ENCODE results near the genes NOL11 and C17orf58.

- RRBS, result no CpG with 5 or more reads among the region's 10 CpGs
CAGE:
- cytosol, long polyA plus RNA, result no peak
- long polyA plus RNA, result no peak
- nucleus, long polyA plus RNA, result no peak
Observed at GRCh38 chr17:66533625-66534075, 231.2 kb downstream of the PRKCA start.

DNA sequence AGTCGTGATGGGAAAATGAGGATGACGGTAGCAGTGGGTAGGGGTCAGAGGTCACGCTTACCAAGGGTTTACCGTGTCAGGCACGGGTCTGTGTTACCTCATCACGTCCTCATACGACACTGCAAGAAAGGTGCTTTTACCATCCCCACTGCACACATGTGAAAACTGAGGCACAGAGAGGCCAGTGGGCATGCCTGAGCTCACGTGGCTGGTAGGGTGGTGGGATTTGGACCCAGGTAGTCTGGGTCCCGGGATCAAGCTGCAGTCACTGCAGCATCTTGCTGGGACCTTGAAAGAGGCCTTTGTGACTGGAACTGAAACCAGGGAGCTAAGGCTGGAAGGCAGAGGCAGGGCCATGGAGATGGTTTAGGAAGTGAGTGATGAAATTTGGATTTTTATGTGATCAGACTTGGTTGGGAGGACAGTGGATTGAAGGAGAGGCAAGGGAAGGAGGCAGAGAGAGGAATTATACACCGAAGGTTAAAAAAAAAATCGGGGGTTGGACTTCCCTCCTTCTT, 255.5 kb upstream of the CACNG5 start:
- RRBS, result no CpG with 5 or more reads among the region's 11 CpGs
CAGE:
- cytosol, long polyA plus RNA, result no peak
- long polyA plus RNA, result no peak
- nucleus, long polyA plus RNA, result no peak

DNA sequence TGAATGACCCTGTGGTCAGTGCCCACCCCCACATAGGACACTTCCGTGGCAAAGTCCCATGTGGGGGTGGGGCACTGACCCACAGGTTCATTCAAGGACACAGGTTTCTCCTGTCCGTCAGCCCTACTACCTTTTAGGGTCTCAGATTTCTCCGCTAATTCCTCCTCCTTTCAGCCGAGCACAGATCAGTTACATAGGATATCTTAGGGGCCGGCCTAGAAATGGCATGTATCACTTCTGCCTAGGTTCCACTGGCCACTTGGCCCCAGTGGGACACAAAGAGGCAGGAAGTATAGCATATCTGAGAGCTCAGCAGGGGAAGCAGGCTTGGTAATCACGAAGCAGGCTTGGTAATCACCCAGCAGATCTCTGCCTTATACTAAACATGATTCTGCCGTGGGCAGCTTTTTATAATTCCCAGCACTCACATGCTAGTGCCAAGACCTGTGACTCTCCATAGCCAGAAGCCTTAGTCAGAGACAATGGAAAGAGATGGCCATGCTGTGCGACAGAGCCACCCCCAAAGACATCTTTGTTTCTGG, 59.7 kb upstream of the CACNG5 start:
- RRBS, result no CpG with 5 or more reads among the region's 8 CpGs
CAGE:
- cytosol, long polyA plus RNA, result no peak
- long polyA plus RNA, result no peak
- nucleus, long polyA plus RNA, result no peak

GRCh38 chr17:66982016-66982324, 17.5 kb downstream of the CACNG4 start:
- RRBS, result no CpG with 5 or more reads among the region's 10 CpGs
CAGE:
- cytosol, long polyA plus RNA, result no peak
- long polyA plus RNA, result no peak
- nucleus, long polyA plus RNA, result no peak

- RRBS, result no CpG with 5 or more reads among the region's 5 CpGs
CAGE:
- cytosol, long polyA plus RNA, result no peak
- long polyA plus RNA, result no peak
- nucleus, long polyA plus RNA, result no peak
Observed at GRCh38 chr17:67056505-67056852, 12.1 kb downstream of the CACNG1 start.

DNA sequence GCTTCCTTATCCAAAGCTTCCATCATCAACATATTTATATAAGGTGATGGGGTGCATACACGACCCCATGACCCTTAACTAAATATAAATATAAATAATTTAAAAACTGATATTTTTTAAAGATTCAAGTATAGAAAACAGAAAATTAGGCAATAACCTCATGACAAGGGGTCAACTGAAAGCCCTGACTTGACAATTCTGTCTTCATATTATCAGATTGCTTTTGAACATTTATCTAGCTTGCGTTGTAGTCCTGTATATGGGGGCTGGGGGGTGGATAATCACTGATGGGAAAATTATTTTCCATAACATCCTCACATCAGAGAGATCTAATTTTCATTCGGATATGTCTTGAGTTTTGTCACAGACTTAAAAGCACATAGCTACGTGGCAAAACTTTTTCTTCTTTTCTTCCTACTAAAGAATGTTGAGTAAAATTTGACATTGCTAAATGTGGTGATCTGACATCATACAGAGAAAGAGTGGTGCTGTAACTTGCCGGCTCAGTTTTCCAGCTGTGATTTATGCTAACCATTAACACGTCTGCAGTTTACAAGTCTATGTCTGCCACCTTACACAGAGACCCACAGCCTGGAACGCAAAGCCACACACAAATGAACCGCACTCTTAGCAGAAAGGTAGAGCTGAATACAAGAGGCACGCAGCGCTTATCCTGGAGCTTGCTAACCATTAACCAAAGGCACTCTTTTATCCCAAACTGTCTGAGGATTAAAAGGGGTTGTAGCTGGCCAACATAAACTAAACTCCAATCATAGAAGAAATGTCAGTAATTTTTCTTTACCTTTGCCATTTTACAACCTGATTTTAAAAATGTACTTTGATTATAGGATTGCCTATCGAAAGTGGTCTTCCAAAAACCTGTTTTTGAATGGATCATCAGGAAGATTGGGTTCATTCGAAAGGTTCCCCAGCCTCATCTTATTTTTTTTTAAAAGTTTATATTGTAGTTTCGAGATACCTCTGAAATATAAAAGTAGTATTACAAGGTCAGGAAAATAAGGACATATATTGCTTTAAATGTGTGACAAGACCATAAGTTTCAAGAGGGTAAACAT, 31.9 kb downstream of the CACNG1 start:
- RRBS, result no CpG with 5 or more reads among the region's 13 CpGs
CAGE:
- cytosol, long polyA plus RNA, result no peak
- long polyA plus RNA, result no peak
- nucleus, long polyA plus RNA, result no peak

- RRBS, result no CpG with 5 or more reads among the region's 13 CpGs
CAGE:
- cytosol, long polyA plus RNA, result no peak
- long polyA plus RNA, result no peak
- nucleus, long polyA plus RNA, result no peak
Observed at GRCh38 chr17:67365564-67366173, 708 bp downstream of the PSMD12 start.

DNA sequence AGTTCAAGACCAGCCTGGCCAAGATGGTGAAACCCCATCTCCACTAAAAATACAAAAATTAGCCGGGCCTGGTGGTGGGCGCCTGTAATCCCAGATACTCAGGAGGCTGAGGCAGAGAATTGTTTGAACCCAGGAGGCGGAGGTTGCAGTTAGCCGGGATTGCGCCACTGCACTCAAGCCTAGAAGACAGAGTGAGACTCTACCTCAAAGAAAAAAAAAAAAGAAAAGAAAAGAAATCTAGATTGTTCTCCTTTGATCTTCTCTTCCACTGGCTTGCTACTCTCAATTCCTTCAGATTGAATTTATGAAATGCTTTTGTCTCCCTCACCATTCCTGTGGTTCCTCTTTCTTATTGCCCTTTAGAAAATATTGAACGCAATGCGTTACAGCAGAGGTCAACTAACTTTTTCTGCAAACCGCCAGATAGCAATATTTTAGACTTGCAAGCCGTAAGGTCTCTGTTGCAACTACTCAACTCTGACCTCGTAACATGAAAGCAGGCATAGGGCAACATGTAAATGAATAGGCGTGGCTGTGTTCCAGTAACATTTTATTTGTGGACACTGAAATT, 24.6 kb downstream of the PITPNC1 start:
- RRBS, result no CpG with 5 or more reads among the region's 11 CpGs
CAGE:
- cytosol, long polyA plus RNA, result no peak
- long polyA plus RNA, result no peak
- nucleus, long polyA plus RNA, result no peak

GRCh38 chr17:67546237-67547058, 169.4 kb downstream of the PITPNC1 start:
- RRBS, result no CpG with 5 or more reads among the region's 7 CpGs
CAGE:
- cytosol, long polyA plus RNA, result no peak
- long polyA plus RNA, result no peak
- nucleus, long polyA plus RNA, result no peak

GRCh38 chr17:67679540-67679997, 38.2 kb upstream of the NOL11 start:
- RRBS, result no CpG with 5 or more reads among the region's 7 CpGs
CAGE:
- cytosol, long polyA plus RNA, result no peak
- long polyA plus RNA, result no peak
- nucleus, long polyA plus RNA, result no peak

DNA sequence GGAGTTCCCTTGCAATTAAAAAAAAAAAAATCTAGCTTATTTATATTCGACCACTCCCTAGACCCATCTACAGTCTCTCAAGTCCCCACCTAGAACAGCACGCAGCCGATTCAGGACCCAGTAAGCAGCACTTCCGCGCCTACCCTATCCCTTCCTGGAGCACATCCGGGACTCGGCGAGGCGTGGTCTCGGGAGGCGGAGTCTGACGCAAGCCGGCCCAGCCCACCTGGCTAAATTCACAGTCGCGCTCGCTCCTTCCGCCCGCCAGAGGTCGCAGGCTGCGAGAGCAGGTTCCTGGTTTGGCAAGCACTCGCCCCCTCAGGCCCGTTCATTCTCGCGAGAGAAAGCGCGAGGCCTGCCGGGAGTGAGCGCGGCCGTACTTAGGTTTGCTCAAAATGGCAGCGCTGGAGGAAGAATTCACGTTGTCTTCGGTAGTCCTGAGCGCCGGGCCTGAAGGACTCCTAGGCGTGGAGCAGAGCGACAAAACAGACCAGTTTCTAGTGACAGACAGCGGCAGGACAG, at the start of gene NOL11:
NOL11 (plus strand) TSS at position 384 of the 522 bp plus-strand sequence.
- RRBS, result 1% methylated on average over 16 of the region's 38 CpGs
CAGE:
- cytosol, long polyA plus RNA, result start-site peak on the plus strand centred at position 373 of the sequence, 43 bp wide, 1,163 and 2,072 reads in 2 replicates
- long polyA plus RNA, result start-site peak on the plus strand centred at position 368 of the sequence, 52 bp wide, 1,174 and 2,334 reads in 2 replicates
- nucleus, long polyA plus RNA, result start-site peak on the plus strand centred at position 390 of the sequence, 61 bp wide, 2,023 and 1,214 reads in 2 replicates

DNA sequence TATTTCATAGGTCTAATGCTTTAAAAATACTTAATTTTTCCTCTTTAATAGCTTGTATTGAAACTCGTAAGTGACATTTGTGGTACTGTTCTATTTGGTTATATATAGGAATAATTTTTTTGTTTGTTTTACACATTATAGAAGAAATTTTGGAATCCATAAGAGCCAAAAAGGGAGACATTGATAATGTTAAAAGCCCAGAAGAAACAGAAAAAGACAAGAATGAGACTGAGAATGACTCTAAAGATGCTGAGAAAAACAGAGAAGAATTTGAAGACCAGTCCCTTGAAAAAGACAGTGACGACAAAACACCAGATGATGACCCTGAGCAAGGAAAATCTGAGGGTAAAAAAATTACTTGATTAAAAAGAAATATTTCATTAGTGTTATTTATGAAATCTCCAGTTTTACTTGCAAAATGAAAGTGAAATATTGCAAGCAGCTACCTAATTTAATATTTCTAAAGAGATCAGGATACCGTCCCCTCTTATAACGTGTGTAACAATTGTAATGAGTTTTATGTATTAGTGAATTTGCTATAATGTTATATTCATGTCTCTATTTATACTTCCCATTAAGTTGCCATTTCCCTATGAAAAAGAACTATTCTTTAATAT, 49.5 kb downstream of the BPTF start:
- RRBS, result no CpG with 5 or more reads among the region's 4 CpGs
CAGE:
- cytosol, long polyA plus RNA, result no peak
- long polyA plus RNA, result no peak
- nucleus, long polyA plus RNA, result no peak

DNA sequence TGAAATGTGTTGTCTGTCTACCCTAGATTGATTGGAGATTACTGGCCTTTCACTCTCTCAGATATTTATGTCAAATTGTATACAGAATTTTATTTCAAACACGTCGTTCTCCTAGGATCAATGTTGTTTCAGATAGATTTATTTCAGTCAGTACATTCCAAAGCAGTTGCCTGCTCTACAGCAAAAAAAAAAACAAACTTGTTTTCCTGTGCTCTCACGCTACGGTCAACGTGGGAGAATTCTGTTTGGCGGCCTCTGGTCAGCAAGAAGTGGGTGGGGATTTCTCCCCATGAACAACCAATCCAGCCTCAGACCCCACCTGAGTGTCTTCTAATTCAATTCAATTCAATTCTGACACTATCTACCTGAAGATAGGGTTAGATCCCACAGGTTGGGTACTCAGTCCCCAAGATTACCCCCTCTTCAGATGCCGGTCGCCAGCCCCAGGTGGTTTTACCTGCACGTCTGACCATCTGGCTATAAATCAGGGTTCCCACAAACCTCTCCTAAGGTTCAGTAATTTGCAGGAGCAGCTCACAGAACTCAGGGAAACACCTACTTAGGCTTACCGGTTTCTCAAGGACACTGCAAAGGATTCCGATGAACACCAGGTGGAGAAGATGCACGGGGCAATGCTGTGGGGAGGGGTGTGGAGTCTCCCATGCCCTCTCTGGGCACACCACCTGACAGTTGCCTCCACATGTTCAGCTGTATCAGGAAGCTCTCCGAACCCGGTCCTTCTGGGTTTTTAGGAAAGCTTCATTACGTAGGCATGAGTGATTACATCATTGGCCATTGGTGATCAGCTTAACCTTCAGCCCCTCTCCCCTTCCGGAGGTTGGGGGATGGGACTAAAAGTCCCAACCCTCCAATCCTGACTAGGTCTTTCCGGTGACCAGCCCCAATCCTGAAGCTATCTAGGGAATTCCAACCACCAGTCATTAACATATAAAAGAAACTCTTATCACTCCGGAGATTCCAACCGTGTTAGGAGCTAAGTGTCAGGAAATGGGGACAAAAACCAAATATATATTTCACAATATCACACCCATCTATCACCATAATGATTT, 21.8 kb downstream of the C17orf58 start:
- RRBS, result 68% methylated on average over 3 of the region's 19 CpGs
CAGE:
- cytosol, long polyA plus RNA, result no peak
- long polyA plus RNA, result no peak
- nucleus, long polyA plus RNA, result no peak

DNA sequence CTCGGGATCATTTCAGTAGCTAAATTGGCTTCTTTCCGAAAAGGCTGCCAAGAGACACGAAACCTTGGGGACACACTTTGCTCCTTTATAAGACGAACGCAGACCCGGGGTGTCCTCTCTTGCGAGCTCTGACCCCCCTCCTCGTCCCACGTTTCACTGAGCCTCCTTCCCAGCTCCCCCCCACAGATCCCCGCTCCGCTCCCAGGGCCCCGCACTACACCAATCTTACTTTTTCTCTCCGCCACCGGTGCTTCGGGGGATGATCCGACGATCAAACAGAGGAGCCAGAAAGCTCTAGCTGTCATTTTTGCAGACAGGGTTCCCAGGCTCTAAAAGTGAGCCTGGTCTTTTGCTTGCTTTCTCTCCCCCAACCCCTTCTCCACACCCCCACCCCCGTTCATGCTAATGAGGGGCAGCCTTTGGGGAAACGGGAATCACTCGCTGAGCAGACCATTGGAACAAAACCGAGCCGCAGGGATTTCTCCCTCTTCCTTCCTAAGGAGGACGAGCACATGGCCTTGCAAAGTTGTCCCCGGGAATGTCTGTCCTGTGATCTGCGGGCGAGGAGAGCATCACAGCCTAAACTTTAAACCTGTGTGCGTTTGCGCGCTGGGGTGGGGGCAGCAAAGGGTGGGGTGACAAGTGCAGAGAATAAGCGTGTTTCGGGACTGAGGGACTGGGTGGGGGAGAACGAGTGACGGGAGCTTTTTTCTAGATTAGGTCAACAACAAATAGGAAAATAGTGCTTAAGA, at the start of gene C17orf58:
C17orf58 (minus strand) TSS at position 576 of the 752 bp plus-strand sequence.
- RRBS, result 0% methylated on average over 4 of the region's 33 CpGs
CAGE:
- cytosol, long polyA plus RNA, result no peak
- long polyA plus RNA, result no peak
- nucleus, long polyA plus RNA, result no peak

DNA sequence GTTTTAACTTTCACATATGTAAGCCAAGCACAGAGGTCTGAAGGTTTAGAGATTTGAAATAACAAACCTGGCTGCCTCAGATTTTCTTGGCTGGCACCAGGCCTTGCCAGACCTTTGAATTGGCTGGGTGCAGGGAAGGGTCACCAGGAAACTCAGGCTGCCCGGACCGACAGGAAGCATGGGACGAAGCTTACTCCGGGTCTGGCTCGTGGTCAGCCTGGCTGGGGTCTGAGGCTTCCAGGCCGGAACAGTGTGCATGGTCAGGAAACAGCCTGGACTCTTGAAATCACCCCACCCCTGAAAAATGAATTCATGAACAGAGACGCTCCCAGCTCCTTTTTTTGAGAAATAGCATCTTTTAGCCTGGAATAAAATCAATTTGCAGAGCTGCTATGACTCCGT, 35.1 kb downstream of the KPNA2 start:
- RRBS, result no CpG with 5 or more reads among the region's 8 CpGs
CAGE:
- cytosol, long polyA plus RNA, result no peak
- long polyA plus RNA, result no peak
- nucleus, long polyA plus RNA, result no peak

DNA sequence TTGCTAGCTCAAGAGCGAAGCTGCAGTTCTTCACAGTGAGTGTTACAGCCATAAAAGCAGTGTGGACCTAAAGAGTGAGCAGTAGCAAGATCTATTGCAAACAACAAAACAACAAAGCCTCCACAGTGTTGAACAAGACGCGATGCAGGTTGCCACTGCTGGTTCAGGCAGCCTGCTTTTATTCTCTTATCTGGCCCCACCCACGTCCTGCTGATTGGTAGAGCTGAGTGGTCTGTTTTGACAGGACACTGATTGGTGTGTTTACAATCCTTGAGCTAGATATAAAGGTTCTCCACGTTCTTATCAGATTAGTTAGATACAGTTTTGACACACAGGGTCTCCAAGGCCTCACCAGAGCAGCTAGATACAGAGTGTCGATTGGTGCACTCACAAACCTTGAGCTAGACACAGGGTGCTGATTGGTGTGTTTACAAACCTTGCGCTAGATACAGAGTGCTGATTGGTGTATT, 79.2 kb upstream of the AMZ2 start:
- RRBS, result no CpG with 5 or more reads among the region's 7 CpGs
CAGE:
- cytosol, long polyA plus RNA, result no peak
- long polyA plus RNA, result no peak
- nucleus, long polyA plus RNA, result no peak

- RRBS, result no CpG with 5 or more reads among the region's 26 CpGs
CAGE:
- cytosol, long polyA plus RNA, result no peak
- long polyA plus RNA, result no peak
- nucleus, long polyA plus RNA, result no peak
Observed at GRCh38 chr17:68179977-68180412, 67.8 kb upstream of the AMZ2 start.

DNA sequence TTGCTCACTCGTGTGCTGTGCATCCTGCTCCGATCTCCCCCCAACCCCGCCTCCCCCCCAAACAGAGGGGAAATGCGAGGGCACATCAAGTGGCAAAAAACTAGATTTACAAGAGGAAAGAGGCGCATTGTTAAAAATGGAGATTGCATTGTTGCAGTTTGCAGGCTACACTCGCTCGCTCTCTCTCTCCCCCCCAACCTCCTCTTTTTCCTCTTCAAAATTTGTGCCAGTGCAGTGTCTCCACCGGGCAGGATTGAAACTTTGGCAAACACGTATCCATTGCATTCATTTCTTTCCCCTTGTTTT, 41.6 kb upstream of the AMZ2 start:
- RRBS, result no CpG with 5 or more reads among the region's 9 CpGs
CAGE:
- cytosol, long polyA plus RNA, result no peak
- long polyA plus RNA, result no peak
- nucleus, long polyA plus RNA, result no peak

DNA sequence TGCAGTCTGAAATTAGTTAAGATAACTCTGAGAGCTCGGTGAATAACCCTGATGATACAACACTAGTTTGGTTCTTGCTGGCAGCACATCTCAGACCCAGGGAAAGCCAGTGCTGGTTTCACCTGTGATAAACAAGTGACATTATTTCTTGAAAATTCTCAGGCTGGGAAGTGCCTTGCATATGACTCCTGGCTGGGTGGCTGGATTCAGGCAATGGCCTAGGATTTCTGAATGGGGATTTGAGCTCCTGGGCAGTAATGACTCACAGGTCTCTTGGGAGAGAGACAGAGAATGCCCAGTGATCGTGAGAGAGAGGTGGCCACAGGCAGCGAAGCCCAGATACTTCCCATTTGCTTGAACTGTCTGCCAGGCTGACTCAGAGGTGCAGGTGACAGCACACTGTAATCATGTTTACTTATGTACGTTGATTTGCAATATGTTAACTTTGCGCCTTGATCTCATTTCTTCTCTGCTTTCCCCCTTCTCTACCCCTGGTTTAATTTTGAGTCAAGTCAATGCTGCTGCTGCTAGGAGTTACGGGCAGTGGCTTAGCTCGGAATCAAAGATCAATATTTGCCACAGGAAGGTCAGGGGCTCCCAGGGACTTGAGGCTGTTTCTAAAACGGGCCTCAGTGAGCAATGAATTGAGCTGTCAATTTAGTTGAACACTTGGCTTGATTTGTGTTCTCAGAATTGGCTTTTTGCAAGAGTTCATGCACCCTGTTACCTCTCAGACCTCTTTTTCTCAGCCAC, 27.1 kb downstream of the ARSG start:
- RRBS, result no CpG with 5 or more reads among the region's 8 CpGs
CAGE:
- cytosol, long polyA plus RNA, result no peak
- long polyA plus RNA, result no peak
- nucleus, long polyA plus RNA, result no peak

DNA sequence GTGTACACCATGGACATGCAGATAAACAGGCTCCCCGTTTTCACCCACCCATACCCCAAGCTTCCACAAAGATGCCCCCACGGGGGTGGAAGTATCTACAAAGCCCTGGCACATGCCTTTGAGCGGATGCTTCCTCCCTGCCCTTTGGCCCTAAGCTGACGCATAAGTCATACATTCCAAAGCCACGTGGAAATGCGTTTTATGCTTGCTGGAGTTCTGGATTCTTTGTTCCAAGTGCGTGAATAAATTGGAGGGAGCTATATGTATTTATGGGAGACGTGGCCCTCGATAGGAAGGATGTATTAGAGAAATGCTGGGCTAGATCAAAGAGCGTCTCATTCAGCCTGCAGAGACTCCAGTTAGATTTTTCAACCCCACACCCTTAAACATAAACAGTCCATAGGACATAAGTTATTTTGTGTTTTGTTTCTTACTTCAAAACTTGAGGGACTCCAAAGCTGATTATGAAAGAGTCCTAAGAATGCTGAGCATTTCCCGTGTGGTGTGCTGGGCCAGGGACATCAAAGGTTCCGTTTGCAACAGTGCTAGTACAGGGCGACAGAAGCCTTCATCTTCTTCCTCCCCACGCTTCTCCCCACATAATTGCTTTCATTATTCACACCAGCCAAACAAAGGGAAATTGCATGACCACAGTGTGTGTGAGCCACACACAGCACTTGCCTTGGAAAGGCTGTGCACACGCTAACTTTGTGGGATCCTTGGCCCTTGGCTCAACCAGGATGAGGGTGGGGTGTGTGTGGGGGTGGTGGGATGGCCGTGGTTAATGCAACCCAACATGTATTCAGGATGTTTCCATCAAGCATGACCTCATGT, 73.6 kb downstream of the WIPI1 start:
- RRBS, result no CpG with 5 or more reads among the region's 16 CpGs
CAGE:
- cytosol, long polyA plus RNA, result no peak
- long polyA plus RNA, result no peak
- nucleus, long polyA plus RNA, result no peak